PFSK-1 (cell line): ENCODE results near the gene ANKRD18A.

GRCh38 chr9:37565277-37566005 lies 10.7 kb downstream of the FBXO10 start:
- RRBS = no CpG with 5 or more reads among the region's 4 CpGs

DNA sequence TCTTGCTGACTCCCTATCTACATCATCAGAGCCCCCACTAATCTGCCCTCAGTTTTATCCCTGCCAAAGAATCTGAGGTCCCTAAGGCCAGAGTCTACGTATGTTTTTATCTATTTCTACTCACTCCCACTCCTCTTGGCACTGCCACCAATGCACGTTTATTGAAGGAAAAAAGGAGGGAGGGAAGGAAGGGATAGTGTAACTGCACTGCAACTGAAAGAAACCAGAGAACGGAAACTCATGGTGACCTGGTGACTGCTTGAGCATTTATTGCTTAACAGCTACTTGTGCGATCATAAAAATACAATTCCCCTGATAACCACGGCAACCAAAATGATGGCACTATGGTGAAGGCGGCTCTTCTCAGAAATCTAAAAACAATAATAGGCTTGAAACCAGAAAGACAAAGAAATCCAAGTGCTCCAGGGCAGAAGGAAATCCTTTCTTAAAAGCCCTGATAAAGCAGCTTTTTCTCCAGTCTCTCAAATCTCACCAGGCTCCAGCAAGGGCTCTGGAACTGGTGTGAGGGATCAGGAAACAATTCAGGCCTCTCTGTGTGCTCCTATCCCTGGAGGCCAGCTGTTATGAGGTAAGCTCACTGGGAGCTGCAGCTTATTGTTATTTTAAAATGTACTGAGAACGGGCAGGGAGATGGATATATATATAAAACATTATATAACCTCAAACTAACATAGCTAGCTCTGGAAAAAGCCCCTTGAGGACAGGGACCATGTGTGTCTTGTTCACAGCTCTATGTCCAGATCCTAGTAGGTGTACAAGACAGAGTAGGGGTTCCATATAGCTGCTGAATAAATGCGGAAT lies 1.9 kb downstream of the FBXO10 start:
- RRBS = no CpG with 5 or more reads among the region's 8 CpGs

GRCh38 chr9:37692631-37693086 lies 41.9 kb downstream of the FRMPD1 start:
- RRBS = 15% methylated on average over 3 of the region's 10 CpGs

DNA sequence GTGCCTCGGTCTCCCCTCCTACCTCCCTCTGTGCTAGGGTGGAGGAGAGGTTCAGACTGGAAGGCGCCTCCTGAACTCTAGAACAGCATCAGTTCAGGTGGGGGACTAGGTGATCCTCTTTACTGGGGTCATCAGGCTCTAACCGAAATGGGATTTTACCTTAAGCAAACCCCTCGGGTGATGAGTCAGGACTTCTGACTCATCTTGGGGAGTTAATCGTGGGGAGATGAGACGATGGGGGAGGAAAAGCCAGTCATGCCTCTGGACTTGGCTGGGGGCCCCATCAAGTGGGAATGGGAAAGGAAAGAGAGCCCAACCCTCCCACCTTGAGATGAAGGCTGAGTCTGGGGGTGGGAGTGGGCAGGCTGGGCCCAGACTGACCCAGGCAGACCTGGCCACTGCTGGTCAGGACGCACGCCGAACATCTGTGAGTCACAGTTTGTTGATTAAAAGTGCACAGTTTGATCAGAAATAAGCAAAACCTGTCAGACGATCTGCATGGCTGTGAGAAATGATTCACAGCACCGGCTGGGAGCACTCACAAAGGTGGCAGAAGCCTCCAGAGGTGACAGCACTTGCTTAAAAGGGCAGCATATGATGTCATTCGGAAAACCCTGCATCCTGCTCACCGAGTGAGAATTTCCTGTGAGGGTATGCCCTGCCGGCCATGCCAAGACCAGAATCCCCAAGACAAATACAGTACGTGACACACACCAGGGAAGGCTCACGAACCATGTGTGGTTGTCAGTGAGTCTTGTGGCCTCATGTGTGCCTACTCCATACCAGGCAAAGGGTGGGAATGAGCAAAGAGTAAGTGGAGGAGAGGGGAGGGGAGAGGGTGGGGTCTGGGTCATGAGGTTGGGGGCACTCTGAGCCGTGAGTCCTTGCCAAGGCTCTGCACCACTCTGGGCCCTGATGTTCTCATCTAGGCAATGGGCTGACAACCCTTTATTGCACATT lies 50.0 kb upstream of the SLC25A51 start:
- RRBS = no CpG with 5 or more reads among the region's 17 CpGs

GRCh38 chr9:37965936-37966961 lies 62.3 kb upstream of the SLC25A51 start:
- RRBS = no CpG with 5 or more reads among the region's 12 CpGs

GRCh38 chr9:37967230-37967646 lies 63.3 kb upstream of the SLC25A51 start:
- RRBS = no CpG with 5 or more reads among the region's 5 CpGs

DNA sequence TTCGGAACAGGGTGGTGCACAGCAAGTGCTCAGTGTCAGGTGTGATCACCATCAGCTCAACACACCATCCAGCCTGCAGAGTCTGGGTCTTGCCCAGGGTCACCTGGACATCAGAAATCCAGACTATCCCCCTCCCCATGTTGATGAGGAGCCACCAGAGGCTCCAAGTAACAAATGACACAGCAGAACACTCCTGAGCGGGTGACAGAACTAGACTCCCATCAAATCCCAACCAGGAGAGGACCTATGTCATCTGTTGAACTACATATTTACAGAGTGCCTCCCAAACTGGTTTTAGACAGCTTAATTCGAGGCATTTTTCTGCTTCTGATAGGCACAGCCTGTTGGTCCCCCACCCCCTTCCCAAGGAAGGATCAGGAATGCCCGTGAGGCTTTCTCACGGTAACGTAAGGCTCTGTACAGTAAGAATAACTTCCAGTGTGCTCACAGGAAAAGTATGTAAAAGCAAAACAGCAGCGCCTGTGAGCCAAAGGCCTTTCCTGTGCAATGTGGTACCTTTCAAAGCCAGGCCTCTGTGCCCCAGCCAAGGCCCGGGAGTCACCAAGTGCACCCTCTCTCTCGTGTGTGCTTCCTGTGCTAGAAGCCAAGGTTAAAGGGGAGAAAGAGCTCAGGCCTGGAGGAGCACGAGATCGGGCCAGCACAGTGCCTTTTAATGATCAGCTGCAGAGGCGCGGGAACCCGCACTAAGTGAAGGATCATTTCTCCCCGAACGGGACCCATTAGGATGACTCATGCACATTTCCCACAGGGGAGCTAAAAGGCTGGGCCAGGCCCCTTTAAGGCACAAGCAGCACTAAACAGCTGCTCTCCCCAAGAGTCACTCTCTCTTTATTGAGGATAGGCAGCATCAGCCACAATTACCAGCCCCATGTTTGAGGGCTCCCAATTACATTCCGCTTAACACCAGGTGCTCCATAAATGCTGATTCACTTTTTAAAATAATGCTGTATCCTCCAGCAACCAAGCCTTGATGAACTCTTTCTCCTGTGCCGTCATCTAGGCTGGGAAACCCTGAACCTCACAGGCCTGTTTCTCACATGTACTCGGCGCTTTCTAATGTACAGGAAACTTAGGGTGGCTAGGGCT lies 43.0 kb downstream of the SHB start:
- RRBS = no CpG with 5 or more reads among the region's 20 CpGs

- RRBS = no CpG with 5 or more reads among the region's 5 CpGs
Measured at GRCh38 chr9:38063912-38064650, 4.9 kb downstream of the SHB start.

DNA sequence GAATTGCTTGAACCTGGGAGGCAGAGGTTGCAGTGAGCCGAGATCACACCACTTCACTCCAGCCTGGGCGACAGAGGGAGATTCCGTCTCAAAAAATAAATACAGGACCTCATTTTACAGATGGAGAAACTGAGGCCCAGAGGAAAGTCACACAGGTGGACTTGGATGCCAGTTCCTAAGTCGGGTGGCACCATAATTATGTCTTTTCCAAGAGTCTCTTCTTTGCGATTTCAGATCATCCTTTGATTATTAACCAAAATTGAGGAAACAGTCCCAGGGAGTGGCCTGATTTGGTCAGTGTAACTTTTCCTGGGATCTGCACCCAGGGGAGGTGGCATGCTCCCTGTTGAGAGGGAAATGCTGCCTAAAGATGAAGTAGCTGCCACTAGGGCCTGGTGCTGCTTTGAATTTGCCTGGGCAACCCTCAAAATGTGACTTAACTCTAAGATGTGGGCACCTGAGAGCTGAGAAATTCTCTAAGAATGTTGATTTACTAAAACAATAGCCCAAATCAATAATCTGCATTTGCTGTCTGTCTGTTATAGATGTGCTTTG lies 1.3 kb upstream of the SHB start:
- RRBS = no CpG with 5 or more reads among the region's 5 CpGs

- RRBS = no CpG with 5 or more reads among the region's 3 CpGs
Measured at GRCh38 chr9:38434729-38435220, 10.5 kb upstream of the IGFBPL1 start.

DNA sequence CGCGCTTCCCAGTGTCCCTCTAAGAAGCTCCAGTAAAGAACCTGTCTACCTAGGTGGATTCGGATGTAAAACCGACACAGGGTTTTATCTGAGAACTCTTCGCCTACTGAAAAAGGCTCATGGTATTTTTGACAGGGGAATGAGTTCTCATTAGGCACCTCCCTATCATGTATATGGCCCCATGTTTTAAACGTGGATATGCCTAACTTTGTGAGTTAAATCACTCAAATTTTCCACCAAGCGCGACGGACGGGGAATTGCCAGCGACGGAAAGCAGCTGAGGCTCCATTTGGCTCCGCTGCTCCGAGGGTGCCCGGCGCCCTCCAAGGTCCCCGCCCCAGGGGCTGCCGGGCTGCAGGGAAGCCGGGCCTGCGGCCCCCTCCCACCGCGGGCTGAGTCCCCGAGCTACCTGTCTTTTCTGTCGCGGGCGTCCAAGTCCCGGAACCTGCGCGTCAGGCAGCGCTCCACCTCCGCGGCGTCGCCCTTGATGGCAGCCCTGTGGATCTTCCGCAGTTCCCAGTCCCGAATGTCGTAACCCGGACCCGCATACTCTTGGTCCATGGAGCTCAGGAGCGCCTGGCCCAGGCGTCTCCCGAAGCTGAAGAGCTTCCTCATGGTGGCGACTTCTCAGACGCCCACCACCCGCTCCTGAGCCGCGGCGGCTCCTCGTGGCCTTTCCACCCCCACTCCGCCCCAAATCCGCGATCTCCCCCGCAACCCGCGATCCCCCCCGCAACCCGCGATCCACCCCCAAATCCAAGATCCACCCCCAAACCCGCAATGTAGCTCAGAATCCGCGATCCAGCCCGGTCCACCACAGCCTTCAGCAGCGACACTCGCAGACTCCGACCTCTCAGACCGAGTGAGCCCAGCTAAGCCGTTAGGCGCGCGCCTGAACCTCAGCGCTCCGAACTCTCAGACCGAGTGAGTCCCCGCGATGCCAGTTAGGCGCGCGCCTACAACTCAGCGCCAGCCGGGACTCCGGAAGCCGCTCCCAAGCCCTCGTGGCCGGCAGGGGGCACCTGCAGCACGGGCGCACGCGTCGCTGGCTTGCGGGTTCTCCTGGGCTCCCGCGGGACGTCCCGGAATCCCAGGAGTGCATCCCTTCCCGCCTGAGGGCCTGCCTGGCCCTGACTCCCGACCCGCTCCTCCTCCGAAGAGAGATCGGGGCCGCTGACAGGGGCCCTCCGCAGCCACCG lies at the start of gene ANKRD18A:
TSS of gene ANKRD18A (minus strand) at position 926 of the 1,199 bp plus-strand sequence.
- RRBS = 15% methylated on average over 10 of the region's 102 CpGs

DNA sequence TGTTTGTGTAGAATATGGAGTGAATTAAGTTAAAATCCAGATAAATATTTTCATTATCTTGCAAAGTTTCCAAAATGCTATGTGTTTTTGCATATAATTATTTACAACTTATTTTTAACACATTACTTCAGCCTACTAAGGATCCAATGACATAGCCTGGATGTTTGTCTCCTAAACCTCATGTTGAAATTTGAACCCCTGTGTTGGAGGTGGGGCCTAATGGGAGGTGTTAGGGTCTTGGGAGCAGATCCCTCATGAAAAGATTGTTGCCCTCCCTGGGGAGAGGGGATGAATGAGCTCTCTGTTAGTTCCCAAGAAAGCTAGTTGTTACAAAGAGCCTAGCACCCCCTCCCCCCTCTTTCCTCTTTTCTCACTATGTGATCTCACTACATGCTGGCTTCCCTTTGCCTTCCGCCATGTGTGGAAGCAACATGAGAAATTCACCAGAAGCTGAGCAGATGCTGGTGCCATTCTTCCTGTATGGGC lies 196.0 kb downstream of the SPATA31A1 start:
- RRBS = no CpG with 5 or more reads among the region's 1 CpG

GRCh38 chr9:40926090-40927003 lies 202.1 kb downstream of the FOXD4L6 start:
- RRBS = no CpG with 5 or more reads among the region's 9 CpGs

GRCh38 chr9:42568819-42569462 lies 385.5 kb downstream of the SPATA31A6 start:
- RRBS = no CpG with 5 or more reads among the region's 38 CpGs

- RRBS = no CpG with 5 or more reads among the region's 15 CpGs
Measured at GRCh38 chr9:43126886-43127797, 943.7 kb downstream of the SPATA31A6 start.

DNA sequence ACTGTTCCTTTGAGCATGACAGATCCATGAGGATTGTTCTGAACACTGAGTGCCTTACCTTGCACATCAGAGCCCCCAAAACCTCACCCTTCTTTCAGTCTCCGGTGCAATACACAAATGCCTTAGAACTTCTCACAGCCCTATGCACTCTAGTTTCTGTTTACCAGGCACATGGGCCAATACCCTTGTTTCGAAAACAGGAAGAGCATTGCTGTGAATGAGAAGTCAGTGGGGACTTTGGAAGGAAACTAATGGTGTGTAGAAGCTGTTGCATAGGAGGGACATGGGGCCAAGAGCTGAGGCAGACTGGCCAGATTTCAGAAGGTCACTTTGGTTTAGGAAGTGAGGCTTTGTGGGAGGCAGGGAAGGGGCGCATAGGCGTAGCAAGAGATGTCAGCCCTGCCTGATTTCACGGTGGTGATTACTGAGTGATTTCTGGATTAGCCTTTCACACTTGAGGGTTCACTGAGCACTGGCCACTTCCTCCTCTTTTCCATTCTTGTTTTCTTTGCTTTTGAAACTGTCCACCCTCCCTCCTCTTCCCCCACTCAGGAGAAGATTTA lies 5.9 kb upstream of the TMEM252 start:
- RRBS = no CpG with 5 or more reads among the region's 5 CpGs

DNA sequence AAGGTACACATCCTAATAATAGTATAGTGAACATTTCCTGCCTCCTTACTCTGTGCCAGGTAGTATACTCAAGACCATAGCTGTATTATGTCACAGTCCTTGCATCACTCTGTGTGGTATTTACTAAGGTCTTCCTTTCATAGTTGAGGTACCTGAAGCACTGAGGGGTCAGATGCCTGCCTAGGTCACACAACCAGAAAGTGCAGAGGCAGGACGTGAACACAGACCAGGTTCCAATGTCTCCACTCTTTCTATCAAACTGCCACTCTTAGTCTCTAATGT lies 64.3 kb upstream of the PIP5K1B start:
- RRBS = no CpG with 5 or more reads among the region's 1 CpG

- RRBS = no CpG with 5 or more reads among the region's 3 CpGs
Measured at GRCh38 chr9:68728121-68728762, 23.2 kb downstream of the PIP5K1B start.

GRCh38 chr9:68739464-68740220 lies 34.6 kb downstream of the PIP5K1B start:
- RRBS = no CpG with 5 or more reads among the region's 4 CpGs

DNA sequence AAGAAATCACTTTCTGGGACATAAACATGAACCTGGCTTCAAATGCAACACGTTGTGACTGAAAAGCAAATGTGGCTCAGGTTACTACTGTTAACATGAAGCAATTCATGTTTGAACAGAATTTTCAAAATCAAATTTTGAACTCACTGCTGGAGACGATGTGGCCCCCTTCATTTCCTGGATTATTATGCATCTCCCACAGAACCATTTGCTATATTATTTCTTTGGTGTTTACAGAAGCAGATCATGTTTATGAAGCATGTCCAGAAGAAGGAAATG lies 61.2 kb downstream of the PABIR1 start:
- RRBS = no CpG with 5 or more reads among the region's 2 CpGs